OCI-LY7 (cell line): ENCODE measurements around the gene IQSEC1.

DNA sequence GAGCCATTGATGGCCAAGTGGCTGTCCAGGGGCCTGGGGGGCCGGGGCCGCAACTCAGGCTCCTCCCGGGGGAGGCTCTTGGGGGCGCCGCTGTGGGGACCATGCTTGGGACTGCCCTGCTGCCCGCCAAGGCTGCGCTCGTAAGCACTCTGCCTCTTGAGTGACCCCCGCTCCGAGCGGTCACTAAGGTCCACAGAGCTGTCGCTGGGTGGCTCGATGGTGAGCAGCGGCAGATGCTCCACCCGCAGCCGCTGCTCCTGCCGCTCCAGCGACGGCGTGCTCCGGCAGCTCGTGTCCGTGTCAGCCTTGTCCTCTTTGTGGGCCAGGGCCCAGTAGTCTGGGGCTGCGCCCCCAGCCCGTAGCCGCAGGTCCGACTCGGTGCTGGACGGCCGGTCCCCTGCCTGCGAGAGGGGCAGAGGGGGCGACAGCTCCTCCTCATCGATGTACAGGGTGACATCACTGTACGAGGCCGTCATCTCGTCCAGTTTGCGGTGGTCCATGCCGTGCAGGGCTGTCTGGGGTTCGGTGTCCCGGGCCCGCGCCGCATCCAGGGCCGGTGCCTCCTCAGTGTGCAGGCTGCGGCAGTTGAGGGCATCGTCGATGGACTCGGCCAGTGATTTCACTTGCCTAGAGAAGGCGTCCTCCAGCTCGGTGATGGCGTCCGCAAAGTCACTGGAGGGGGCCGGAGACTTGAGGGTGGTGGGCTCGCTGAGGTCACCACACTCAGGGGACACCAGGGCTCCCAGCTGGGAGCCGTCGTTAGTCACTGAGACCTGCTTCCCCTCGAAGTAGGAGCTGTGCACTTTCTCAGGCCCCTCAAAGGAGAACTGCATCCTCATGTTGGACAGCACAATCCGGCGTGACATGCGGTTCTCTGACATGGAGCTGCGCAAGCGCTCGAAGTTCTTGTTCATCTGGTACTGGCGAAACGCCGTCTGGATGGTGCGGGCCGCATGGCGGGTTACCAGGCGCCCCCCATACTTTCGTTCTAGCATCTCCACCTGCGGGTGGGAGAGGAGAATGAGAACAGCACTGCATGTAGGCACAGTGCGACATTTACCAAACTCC, 94.7 kb upstream of the RPL32 start:
- PRO-cap: no peak
- RAMPAGE, long total RNA: no peak

DNA sequence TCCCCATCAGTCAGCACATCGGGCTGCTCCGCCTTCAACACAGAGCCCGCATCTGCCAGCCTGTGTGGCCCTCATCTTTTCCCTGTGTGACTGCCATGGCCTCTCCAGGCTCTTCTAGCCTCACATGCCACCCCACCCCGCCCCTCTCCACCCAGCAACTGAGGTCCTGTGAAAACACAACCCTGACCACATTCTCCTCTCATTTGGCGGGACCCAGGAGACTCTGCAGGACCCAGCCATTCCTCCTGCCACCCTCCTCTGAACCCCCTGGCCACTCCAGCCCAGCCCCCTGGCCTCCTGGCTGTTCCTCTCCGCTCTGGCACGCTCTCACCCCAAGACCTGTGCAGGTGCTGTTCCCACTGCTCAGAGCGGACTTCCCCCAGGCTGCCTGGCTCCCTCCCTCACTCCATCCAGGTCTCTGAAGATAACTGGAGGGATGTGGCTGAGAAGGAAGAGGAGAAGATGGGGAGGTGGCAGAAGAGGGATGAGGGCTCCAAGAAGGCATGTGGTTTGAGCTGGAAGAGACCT, 111.1 kb upstream of the RPL32 start:
- PRO-cap: no peak
- RAMPAGE, long total RNA: no peak

DNA sequence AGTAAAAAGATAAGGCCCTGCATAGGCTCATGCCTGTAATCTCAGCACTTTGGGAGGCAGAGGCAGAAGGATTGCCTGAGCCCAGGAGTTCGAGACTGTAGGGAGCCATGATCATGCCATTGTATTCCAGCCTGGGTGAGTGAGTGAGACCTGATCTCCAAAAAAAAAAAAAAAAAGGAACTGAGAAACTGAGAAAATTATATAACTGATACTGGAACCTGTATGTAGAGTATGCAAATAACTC, 70.9 kb downstream of the IQSEC1 start:
- PRO-cap: no peak
- RAMPAGE, long total RNA: no peak

- PRO-cap: no peak
- RAMPAGE, long total RNA: no peak
Measured at GRCh38 chr3:13011376-13012153, 61.7 kb downstream of the IQSEC1 start.

DNA sequence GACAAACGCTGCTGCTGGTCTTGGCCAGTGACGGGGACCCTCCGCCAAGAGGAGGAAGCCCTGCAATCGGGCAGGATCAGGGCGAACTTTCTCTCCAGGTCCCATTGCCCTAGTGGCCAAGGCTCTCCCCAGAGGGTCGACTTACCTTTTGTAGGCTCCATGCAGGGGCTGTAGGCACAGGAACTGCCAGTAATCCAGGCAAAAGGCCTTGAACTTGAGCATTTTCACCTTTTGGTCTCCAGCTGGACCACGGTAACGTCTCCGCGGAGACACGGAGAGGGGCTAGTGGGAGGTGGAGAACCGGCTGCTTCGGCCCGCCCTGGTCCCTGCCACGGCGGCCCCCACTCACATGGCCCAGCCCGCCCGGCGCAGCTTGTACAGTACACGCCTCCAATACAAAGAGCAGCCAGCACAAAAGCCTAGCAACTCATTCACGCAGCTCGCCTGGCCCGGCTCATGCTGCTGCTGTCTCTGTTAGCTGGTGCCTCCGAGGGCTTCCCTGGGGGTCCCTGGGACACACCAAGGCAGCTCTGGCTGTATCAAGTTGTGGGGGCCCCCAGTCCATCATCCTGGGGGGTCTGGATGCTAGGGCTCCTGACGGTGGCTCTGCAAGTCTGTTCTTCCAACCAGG, 31.0 kb downstream of the IQSEC1 start:
- PRO-cap: no peak
- RAMPAGE, long total RNA: no peak

DNA sequence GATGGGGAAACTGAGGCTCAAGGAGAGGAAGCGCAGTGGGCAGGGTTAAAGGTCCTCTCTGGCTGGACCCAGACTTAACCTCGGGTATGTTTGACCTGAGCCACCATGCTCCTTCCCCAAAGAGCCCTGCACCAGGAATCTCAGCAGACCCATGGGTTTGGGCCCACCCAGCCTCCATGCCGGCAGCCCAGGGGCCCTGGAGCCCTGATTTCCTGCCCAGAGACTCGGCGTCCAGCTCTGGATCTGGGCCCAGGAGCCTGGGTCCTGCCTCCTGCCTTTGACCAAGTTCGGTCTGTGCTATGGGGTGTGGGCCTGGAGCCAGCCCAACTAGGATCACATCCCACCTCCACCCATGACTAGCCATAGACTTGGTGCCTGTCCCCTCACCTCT, 25.5 kb downstream of the IQSEC1 start:
- PRO-cap: no peak
- RAMPAGE, long total RNA: no peak

- PRO-cap: bidirectional peak, plus-strand start at chr3:13073582, minus-strand start at chr3:13073429
- RAMPAGE, long total RNA: start-site peak on the minus strand at chr3:13073349-13073455, 22 and 24 reads in 2 replicates
Measured at GRCh38 chr3:13072917-13073830, at the start of gene IQSEC1. Gene IQSEC1 (minus strand): TSS chr3:13073429.

- PRO-cap: no peak
- RAMPAGE, long total RNA: no peak
Measured at GRCh38 chr3:13086382-13087123, 13.3 kb upstream of the IQSEC1 start.

DNA sequence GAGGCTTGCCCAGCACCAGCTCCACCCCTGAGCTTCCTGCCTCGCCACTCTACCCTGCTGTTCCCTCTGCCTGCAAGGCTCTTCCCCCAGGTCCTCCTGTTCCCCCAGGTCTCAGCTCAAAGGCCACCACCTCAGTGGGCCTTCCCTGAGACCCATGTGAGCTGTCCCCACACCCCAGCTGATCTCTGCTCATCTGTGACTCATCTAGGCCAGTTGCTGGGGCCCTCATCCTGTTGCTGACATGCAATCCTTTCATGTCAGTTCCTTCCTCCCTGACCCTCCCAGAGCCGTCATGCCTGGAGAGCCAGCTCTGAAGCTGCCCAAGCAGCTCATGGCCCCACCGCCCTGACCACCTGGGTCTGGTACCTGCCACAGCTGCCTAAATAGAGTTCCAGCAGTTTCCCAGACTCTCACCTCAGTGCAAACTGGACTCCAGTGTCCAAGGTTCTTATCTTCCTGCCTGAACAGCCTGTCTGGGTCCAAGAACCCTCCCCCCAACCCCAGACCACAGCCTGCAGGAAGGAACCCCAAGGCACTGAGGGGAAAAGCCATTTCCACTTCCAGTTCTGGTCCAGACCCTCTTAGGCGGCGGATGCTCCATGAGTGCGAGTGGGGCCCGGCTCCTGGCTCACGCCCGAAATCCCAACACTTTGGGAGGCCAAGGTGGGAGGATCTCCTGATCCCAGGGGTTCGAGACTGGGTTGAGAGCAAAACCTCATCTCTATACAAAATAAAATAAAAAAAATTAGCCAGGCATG, 116.6 kb upstream of the IQSEC1 start:
- PRO-cap: no peak
- RAMPAGE, long total RNA: no peak

- PRO-cap: no peak
- RAMPAGE, long total RNA: no peak
Measured at GRCh38 chr3:13484219-13484607, 4.1 kb downstream of the HDAC11 start.

DNA sequence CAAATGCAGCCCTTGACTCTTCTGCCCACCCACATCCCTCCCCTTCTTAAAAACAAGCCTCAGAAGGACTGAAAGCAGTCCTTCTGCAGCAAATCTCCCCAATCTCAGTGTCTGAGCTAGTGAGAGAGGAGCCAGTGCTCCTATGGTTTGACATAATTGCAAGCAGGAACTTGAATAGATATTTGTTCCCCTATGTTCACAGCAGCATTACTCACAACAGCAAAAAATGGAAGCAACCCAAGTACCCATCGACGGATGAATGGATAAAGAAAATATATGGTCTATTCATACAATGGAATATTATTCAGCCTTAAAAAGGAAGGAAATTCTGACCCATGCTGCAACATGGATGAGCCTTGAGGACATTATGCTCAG, 18.3 kb upstream of the FBLN2 start:
- PRO-cap: no peak
- RAMPAGE, long total RNA: no peak

DNA sequence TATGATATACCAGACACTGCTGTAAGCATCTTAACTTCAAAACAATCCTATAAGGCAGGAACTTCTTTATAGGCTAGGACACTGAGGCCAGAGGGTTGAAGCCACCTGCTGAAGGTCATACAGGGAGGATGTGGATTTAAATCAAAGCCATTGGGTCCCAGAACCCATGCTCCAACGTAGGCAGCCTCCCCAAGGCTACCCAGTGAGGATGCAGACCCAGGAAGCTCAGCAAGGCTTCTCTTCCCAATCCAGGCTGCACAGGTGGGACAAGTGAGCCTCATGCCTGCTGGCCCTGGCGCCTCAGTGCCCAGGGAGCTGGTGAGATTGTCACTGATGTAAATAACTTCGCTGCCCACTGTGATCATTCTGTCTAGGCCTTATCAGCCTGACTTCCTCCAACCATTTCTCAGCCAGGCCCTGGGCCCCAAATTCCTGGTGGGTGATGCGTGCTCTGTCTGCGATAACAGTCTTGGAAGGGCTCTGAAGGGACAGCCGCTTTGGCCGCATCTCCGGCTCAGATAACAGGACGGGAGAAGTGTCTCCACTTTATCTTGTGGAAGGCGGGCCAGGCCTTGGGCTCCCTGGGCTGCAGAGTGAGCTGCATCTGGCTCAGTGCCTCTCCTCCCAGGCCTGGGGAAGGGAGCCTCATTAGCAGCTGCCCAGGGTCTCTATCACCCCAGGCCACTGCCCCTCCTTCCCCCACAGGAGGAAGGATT, 2.3 kb upstream of the FBLN2 start:
- PRO-cap: no peak
- RAMPAGE, long total RNA: no peak

DNA sequence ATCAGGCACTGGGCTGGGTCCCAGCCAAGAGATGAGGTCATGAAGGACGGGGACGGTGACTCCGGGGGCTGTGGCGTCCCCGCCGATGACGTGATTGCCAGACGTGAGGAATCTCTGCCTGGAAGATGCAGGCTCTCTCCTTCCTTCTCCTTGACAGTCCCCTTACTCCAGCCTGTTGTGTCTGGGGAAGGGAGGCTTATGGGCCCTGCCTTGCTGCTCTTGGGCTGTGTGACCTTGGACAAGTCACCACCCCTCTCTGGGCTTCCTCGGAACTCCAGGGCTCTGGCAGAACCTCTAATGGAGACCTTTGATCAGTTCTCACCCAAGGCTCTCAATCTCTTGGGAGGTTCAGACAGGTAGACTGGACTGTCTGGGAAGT, 116.9 kb downstream of the FBLN2 start:
- PRO-cap: no peak
- RAMPAGE, long total RNA: no peak

- PRO-cap: no peak
- RAMPAGE, long total RNA: no peak
Measured at GRCh38 chr3:14143711-14144137, 18.9 kb downstream of the TMEM43 start.

DNA sequence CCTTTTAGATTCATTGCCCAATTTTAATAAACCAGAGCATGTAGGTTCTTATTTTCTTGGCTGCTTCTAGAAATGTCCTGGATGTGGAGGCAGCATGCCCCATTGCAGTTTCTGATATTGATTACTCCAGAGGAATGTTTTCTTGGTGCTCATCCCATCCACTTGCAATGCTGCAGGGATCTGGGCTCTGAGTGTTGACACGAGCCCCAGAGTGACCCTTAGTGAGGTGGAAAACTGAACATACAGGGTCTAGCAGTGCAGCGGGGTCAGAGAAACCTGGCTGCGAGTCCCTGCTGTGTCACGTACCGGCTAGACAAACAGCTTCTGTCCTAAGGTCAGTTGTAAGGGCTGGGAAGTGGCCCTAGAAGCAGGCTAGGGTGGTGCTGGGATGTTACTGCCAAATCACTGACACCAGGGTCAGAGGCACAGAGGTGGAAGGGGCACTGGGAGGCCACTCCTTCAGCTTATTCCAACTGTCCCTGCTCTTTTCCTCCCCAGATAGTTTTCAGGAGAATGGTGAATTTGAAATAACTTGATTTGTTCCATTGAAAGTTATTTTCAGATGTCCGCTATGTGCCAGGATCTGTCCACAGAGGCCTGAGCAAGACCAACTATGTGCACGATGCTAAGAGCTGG, 23.7 kb downstream of the LSM3 start:
- PRO-cap: no peak
- RAMPAGE, long total RNA: no peak

DNA sequence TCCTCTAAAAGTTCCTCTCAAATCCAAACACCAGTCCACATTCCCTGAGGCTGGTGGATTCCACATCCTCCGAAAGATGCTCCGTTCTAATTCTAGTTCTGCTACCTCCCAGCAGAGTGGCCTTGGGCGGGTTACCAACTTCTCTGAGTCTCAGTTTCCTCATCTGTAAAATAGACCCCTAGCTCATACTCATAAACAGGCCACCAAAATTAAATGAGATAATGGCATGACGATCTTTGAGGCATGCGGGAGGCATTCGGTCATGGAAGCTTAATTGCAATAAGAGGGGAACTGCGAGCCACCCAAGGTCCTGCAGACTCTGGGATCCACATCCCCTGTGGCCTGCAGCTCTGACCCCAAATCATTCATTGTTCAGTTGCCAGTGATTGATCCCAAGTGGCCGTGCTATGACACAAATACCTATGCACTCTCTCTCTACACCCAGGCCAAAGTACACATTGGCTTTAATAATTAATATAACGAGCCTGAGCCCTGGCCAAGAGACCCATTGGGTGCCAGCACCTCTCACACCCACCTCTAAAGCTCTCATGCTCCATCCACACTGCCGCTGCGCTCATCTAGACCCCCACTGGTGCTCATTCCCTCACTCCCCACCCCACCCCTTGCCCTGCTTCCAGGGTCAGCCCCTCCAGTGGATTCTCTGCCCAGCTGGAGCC, 37.9 kb upstream of the SLC6A6 start:
- PRO-cap: no peak
- RAMPAGE, long total RNA: no peak

DNA sequence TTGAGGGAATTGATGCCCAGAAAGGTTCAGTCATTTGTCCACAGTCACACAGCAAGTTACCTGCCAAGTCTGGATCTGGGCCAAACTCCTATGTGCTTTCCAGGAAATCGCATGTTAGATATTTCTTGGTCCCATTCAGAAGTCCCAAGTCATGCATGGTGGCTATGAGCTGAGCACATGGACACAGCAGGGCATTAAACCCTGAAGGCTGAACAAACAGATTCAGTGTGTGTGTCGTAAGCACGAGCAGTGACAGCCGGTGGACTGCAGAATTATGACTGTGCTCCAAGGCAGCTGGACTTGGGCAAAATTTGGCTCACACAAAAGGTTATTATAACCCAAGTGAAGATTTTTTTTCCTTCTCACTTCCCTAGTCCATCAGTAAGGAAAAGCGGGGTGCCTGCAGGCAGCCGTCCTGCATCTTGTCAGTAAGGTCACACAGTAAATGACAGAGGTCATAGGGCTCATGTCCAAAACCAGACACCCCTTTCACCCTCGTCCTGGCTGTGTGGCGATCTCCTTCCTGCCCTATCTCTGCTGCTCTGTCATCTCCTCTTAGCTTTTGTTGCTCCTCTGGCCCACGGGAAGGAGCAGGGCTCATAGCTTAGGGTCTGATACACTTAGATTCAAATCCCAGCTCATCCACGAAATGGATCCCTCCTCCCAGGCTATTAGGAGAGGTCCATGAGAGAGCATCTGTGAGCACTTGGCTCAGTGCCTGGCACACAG, 11.2 kb upstream of the SLC6A6 start:
- PRO-cap: no peak
- RAMPAGE, long total RNA: no peak

DNA sequence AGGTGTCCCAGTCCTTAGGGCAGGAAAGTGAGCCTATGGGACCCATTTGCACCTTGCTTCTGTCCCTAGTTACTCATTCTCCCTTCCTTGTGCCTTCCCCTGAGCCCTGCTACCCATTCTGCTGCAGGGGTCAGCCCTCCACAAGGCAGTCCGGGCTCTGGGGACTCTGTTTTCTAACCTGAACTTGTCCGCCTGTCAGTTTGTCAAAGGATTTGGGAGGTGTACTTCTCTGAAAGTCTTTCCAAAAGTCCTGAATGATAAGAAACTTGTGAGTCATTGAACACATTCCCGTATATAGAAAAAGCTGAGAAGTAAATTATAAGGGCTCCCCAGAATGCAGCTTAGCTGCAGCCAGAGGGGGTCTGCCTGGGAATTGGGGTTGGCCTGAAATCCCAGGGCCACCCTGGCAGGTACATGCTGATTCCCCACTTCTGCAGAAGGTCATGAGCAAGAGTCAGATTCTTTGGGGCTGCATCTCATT, 2.8 kb downstream of the SLC6A6 start:
- PRO-cap: no peak
- RAMPAGE, long total RNA: no peak

- PRO-cap: no peak
- RAMPAGE, long total RNA: no peak
Measured at GRCh38 chr3:14405865-14406370, 3.5 kb downstream of the SLC6A6 start.

GRCh38 chr3:14410313-14411479, 8.3 kb downstream of the SLC6A6 start:
- PRO-cap: no peak
- RAMPAGE, long total RNA: no peak